Right lobe of liver (tissue), 4 donors: ENCODE results near the gene C3orf20.

- PRO-cap, 4 experiments = no peak in any of the 4 experiments
- RAMPAGE, long total RNA, 2 experiments = no peak in any of the 2 experiments
Observed at GRCh38 chr3:12911754-12912038, 70.3 kb upstream of the RPL32 start.

DNA sequence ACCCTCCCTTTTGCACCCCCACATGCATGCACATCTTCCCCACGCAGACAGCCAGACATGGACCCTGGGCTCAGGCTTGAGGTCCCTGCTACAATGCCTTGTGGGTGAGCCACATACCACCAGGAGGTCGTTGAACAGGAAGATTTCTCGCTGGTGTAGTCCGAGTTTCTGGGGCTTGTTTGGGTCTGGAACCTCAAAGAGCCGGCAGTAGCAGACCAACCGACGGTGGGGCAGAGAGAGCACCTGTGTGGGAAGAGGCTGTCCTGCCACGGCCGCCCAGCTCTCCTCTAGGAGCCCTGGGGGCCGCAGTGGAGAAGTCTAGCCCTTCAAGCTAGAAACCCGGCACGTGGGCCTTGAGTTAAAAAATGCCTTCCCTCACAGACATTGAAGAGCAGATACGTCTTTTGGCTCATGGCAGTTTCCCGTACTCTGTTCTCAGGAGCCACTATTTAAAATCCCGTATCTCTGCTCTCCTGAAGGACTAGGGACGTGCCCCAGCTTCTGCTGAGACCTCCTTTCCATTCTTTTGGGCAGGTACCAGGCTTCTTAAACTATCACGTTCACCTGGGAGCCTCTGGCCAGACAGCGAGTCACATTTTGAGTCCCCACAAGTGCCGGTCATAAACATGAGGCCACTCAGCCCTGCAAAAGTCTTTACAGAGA, 72.1 kb upstream of the RPL32 start:
- PRO-cap, 4 experiments = no peak in any of the 4 experiments
- RAMPAGE, long total RNA, 2 experiments = no peak in any of the 2 experiments

DNA sequence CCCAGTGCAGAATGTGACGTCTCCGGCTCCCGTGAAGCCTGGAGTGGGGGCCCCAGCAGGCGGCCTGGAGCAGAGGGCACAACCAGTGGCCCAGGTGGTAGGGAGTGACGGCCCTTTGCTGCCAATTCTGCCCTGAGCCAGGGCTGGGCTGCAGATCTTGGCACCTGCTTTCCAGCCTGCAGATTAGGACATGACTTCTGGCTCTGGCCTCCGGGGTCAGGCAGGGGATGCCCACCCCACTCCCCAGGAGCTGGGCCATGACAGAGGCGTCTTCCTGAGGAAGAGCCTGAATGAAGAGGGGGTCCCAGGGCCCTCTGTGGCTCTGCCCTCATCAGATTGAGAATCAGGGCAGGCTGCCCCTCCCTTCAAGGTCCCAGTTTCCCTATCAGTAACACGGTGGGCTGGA, 102.4 kb upstream of the RPL32 start:
- PRO-cap, 4 experiments = no peak in any of the 4 experiments
- RAMPAGE, long total RNA, 2 experiments = no peak in any of the 2 experiments

DNA sequence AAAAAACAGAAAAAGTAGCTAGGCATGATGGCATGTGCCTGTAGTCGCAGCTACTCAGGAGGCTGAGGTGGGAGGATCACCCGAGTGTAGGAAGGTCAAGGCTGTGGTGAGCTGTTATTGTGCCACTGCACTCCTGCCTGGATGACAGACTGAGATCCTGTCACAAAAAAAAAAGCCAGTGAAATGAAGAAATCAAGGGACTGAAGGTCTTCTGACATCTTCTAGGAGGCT, 101.2 kb downstream of the IQSEC1 start:
- PRO-cap, 4 experiments = no peak in any of the 4 experiments
- RAMPAGE, long total RNA, 2 experiments = no peak in any of the 2 experiments

DNA sequence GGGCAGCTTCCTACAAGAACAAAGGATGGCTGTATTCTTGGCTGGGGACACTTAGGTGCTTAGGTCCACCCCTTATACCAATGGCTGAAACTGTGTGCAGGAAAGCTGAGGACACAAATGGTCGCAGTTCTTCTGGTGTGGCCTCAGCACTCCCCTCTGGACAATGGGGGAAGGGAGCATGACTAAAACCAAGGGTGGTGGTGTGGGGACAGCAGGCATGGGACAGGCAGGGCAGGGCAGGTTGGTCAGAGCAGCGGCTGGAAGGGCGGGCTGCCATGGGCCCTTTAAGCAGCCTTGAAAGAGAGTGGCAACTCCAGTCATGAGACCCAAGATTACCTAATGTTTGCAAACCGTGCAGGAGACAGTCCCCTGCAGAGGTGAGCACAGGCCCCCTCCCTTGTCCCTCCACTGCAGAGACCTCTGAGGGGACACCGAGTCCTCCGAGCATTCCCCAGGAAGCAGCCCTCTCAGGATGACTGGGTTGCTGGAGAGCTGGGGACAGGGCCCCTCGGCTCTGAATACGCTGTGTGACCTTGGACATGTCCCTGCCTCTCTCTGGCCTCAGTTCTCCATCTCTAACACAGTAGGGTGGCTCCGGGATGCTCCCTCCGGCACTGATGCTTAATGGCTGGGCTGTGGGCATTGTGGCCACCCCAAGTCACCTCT, 81.4 kb downstream of the IQSEC1 start:
- PRO-cap, 4 experiments = peak in 1 of 4 experiments; most common plus-strand start position 447 of the sequence (in 1)
- RAMPAGE, long total RNA, 2 experiments = no peak in any of the 2 experiments

DNA sequence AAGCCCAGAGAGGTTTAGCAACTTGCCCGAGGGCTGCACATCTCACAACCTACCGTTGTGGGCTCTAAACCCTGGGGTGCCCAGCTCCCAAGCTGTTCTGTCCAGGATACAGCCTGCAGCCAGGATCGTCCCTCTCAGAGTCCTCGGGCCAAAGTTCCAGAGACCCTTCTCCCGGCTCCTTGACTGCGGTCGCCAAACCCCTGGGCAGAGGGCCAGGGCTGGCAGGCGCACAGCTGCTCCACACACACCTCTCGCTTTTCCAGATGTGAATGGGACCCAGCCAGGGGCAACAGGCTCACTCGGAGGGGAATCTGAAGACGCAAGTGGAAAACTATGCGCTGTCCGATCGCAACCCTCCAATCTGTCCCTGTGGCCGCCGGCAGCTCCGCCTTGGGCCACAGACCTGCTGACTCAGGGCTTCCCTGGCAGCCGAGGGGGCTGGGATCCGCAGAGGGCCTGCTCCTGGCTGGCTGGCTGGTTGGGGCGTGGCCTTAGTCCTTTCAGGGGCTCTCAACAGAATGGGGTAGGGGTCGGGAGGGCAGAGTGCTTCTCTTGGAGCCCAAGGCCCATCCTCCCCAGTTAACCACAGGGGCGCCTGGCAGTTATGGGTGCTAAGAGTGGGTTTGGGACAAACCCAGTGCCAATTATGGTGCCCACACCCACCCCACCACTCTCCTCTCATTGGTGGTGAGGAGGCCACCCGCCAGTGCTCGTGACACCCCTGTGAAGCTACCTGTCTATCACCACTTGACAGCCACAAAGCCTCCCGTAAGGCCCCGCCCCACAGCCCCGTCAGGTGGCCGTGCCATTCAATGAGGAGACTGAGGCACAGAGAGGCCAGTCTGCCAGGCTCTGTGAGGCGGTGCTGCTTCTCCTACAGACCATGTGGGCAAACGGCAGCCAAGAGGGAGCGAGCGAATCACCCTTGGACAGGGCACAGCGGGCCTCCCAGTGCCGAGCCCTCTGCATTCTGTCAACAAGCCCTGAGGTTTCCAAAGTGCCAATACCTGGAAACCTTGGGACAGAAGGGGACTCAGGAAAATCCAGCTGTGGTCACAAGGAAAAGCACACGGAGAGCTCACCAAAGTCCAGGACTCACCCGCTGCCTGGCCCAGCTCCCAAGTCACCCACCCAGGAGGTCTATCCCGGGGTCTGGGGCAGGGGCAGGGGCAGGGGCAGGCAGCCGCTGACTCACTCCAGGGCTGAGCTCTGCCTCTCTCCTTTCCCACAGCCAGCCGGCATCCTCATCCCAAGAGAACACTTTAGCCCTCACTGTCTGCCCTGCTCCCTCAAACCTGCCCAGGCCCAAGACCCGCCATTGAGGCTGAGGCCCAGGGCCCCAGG, 53.7 kb downstream of the IQSEC1 start:
- PRO-cap, 4 experiments = peak in 4 of 4 experiments; most common minus-strand start position 363 of the sequence (in 4)
- RAMPAGE, long total RNA, 2 experiments = no peak in any of the 2 experiments

- PRO-cap, 4 experiments = no peak in any of the 4 experiments
- RAMPAGE, long total RNA, 2 experiments = no peak in any of the 2 experiments
Observed at GRCh38 chr3:13352721-13353262, 67.3 kb downstream of the NUP210 start.

DNA sequence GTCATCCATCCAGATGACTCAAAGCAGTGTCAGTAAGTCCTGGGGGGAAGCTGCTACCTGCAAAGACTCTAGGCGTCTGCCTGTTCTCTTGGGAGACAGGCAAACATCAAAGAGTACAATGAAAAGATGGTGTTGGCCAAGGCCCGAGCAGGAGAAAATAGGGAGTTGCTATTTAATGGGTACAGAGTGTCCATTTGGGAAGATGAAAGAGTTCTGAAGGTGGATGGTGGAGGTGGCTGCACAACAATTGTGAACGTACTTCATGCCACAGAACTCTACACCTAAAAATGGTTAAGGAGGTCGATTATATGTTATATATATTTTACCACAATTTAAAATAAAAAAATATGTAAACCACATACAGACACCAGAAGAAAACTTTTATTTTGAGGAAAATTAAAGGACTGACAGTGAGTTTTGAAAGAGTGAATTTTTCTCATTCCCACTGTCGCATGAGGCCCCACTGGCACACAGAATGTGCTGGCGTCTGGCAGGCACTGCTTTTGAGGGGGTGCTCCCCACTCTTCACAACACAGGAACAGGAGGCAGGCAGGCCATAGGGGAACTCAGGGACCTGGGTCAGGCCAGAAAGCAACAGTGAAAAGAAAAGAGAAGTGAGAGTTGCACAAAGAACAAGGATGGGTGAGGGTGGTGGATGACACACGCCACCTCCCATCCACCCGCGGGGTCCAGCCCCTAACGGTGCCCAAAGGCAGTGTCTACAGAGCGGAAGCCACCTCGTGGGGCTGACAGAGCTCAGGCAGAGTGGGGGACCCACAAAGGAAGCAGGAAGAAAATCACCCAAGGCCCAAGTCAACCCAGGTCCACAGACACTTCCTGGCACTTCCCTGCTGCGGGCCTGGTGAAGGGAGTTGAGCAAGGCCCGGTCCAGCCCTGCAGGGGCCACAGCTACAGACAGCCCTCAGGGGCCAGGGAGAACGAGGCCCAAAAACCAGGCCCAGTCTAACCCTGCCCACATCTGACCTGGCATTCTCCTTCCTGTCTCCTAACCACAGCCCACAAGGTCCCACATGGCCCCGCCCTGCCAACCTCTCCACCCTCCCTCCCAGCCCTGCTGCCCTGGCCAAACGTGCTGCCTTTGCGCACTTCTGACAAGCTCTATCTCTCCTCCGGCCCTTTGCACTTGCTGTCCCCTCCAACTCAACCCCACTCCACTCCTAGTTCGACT, 6.2 kb downstream of the NUP210 start:
- PRO-cap, 4 experiments = peak in 2 of 4 experiments; most common plus-strand start position 26 of the sequence (in 1)
- RAMPAGE, long total RNA, 2 experiments = no peak in any of the 2 experiments

DNA sequence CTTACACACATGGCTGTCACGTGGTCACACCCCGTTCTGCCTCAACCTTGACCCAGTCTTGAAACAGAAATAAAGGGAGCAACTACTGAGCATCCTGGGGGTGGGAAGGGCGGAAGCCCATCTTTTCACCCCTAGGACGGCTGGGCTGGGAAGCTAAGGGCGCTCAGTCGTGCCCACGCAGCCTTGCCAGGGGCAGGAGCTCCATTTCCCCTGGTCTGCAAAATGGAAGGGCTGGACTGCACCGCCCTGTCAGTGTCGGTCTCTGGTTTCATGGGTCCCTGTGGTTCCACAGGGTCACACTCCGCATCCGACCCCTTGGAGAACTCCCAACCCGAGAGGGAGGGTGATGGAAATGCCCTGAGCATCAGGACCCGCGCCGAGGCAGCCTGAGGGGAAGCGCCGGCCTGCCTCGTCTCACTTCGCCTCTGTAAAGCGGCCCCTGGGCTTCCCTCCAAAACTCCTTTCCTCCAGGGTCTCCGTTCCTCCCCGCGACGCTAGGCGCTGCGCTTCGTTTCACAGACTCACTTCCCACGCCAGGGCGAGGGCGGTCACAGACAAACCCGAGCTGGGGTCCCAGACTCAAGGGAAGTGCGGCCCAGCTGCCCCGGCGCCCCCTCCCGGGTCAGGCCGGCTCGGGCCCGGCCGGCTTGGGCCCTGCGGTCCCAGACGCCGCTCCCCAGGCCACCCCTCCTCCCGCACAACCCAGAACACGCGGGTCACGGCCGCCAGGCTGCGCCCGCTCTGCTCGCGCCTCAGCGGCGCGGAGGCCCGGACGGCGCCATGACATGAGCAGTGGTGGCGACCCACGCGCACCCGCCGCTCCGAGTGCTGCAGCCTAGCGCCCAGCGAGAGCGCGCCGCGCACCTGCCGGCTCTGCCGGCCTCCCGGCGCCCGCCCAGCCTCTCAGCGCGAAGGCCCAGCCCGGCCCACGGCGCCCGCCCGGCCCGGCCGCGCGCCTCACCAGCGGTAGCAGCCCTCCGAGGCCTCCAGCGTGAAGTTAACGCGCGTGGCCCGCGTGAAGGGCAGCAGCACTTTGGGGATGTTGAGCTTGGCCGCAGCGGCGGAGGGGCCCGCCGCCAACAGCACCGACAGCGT, 676 bp downstream of the NUP210 start:
- PRO-cap, 4 experiments = peak in 4 of 4 experiments; most common plus-strand start position 781 of the sequence (in 4); most common minus-strand start position 837 of the sequence (in 2)
- RAMPAGE, long total RNA, 2 experiments = no peak in any of the 2 experiments

- PRO-cap, 4 experiments = no peak in any of the 4 experiments
- RAMPAGE, long total RNA, 2 experiments = no peak in any of the 2 experiments
Observed at GRCh38 chr3:13525621-13526581, 23.0 kb upstream of the FBLN2 start.

DNA sequence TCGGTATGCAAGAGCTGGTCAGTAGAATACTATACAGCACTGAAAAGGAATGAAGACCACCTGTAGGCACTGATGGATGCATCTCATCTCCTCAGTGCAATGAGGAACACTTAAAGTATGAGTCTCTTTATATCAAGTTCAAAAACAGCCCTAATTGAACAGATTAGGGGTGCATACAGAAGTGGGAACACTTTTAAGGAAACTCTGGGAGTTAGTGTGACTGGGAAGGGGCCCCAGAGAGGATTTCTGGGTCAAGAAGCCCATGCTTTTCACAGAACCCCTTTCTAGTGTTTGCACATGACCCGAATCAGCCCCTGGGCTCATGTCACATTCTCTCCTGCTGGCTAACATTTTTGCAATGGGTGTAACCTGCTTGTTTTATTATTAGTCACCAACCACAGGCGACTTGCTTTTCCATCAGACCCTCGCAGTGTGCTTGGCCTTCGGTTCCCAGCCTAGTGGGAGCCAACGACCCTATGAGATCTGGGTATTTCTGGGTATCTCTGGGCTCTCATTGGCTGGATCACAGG, 11.2 kb upstream of the FBLN2 start:
- PRO-cap, 4 experiments = no peak in any of the 4 experiments
- RAMPAGE, long total RNA, 2 experiments = no peak in any of the 2 experiments

- PRO-cap, 4 experiments = no peak in any of the 4 experiments
- RAMPAGE, long total RNA, 2 experiments = no peak in any of the 2 experiments
Observed at GRCh38 chr3:13639490-13640014, 90.6 kb downstream of the FBLN2 start.

GRCh38 chr3:14130600-14131162, 5.8 kb downstream of the TMEM43 start:
- PRO-cap, 4 experiments = no peak in any of the 4 experiments
- RAMPAGE, long total RNA, 2 experiments = no peak in any of the 2 experiments

DNA sequence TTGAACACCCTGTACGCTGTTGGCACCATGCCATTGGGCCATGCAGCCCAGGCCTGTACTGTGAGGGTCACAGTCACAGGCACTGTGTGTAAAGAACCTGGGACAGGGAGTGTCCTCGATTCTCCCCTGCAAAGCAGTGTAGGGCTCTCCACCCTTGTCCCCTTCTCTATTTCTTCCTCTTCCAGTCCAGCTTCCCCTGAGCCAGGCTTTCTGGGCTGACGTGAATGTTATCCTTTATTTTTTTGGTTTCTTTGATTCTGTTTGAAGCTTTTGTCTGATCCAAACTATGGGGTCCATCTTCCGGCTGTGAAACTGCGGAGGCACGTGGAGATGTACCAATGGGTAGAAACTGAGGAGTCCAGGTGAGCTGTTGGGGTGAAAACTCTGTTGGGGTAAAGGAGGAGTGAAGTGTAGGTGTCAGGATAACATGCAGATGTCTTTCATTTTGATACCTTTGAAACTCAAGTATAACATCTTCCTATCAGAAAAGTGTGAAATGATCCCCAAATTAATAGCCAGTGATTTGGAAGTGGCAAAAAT, 6.5 kb downstream of the TMEM43 start:
- PRO-cap, 4 experiments = no peak in any of the 4 experiments
- RAMPAGE, long total RNA, 2 experiments = no peak in any of the 2 experiments

DNA sequence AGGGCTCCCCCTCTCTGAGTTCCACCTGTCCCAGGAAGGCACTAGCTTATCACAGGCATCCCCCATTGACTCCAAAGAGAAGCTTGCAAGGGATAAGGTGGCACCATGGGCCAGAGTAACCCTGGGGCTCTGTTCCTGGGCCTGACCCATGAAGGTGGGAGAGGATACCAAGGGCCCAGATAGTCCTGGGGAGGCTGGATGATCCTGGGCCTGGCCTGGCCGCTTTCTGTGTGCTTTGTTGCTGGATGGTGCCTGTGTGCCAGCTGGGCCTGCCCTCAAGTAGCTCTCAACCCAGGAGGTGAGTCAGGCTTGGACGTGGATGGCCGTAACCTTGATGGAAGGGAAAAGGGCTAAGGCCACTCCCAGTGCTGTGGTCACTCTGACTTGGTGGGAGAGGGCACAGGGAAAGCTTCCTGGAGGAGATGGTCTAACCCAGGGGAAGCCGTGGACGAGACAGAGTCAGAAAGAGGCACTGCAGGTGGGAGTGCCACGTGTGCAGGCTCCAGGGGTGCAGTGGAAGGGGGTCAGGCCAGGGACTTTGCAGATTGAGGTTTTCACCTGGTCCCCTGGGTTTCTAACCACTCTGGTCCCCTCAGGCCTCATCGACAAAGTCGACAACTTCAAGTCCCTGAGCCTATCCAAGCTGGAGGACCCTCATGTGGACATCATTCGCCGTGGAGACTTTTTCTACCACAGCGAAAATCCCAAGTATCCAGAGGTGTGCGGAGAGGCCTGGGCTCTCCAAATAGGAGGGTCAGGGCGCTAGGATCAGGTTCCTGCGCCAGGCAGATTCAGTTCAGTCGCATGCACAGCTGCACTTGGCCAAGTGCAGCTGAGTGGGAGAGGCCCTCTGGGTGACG, 9.6 kb downstream of the TMEM43 start:
- PRO-cap, 4 experiments = no peak in any of the 4 experiments
- RAMPAGE, long total RNA, 2 experiments = no peak in any of the 2 experiments

- PRO-cap, 4 experiments = no peak in any of the 4 experiments
- RAMPAGE, long total RNA, 2 experiments = no peak in any of the 2 experiments
Observed at GRCh38 chr3:14215983-14217271, 37.8 kb downstream of the LSM3 start.

DNA sequence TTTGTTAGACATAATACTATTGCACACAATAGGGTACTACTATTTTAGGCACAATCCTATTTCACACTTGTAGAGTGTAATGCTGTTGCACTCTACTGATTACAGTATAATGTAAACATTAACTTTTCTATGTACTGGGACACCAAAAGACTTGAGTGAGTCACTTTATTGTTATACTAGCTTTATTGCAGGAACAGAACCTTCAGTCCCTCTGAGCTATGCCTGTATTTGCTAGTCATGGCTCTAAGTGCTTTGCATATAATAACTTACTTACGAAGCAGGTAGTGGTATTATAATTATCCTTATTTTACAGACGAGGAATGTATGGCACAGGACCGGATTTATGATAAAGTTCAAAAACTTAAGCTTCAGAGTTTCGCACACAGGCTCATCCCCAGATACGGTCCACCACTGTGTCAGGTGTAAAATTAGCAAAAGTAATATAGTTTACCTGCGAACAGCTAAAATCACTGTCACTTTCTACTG, 106.6 kb upstream of the SLC6A6 start:
- PRO-cap, 4 experiments = no peak in any of the 4 experiments
- RAMPAGE, long total RNA, 2 experiments = no peak in any of the 2 experiments

GRCh38 chr3:14403573-14403939, 1.1 kb downstream of the SLC6A6 start:
- PRO-cap, 4 experiments = peak in 4 of 4 experiments; most common plus-strand start chr3:14403824 (in 2); most common minus-strand start chr3:14403721 (in 3)
- RAMPAGE, long total RNA, 2 experiments = no peak in any of the 2 experiments

- PRO-cap, 4 experiments = no peak in any of the 4 experiments
- RAMPAGE, long total RNA, 2 experiments = no peak in any of the 2 experiments
Observed at GRCh38 chr3:14453430-14453954, 51.1 kb downstream of the SLC6A6 start.

DNA sequence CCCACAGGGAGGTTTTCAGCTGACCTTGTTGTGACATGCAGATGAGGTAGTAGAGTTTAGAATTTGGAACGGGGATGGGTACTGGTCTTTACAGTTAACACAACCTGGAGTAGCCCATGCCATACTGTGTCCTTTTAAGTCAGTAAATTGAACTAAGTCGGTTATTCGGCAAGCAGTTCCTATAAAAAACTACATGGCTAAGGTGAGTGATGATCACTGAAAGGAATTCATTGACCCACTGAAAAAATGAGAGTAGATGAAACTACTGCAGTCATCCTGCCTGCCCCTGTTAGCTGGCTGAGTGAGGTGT, at the start of gene C3orf20:
Gene C3orf20 (plus strand): TSS at position 91 of the 310 bp plus-strand sequence.
- PRO-cap, 4 experiments = no peak in any of the 4 experiments
- RAMPAGE, long total RNA, 2 experiments = no peak in any of the 2 experiments